Mesenchymal stem cell of adipose (primary cell): ENCODE results near the genes CRX and LIG1.

GRCh38 chr19:47383320-47384139 is 34.4 kb downstream of the DHX34 start:
- CAGE, long polyA plus RNA: no peak

DNA sequence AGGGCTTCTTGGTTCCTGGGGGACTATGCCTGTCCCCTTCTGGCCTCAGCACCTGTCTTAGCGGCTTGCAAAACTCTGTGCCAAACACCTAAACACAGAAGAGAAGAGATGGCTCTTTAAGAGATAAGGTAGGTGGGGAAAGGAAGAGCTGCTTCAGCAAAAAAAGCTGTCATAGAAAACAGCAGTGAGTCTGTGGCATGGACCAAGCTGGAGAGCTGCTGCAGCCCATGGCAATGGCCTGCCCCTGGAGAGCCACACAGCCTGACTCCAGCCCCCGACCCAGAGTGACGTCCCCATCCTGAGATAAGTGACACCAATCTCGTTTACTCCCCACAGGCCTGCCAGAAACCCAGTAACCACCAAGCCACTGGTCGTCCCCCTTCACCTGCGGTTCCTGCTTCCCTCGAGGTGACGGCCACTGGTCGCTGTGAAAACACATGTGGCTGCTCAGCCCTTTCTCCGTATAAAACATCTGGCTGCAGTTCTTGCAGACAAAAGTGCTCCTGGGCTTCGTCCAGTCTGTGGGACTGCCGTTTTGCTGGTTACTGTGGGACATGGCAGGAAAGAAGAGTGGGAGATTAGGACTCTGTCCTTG is 25.0 kb upstream of the NAPA start:
- CAGE, long polyA plus RNA: no peak

DNA sequence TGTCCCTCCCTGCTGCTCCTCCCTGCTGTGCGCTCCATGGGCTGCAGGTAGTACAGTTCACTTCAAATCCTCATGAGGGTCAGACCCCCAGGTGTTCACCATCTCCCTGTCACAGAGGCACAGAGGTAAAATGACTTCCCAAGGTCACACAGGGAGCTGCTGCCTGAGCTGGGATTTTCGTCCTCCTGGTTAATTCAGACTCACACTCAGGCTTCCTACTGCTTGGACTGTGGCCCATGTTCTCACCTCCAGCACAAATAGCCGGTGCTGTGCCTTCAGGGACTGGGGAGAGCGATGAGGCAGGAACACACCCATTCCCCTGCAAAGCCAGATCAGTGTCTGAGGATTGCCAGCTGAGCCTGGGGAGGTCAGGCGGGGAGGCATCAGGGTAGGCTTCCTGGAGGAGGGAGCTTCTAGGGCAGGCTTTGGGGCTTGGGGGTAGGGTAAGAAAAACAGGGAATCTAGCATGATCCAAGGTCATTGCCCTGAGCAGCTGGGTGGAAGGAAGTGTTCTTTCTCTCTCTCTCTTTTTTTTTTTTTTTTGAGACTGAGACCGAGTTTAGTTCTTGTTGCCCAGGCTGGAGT is 14.5 kb downstream of the BICRA start:
- CAGE, long polyA plus RNA: no peak

- CAGE, long polyA plus RNA: no peak
These were observed 17.4 kb downstream of the BICRA start for GRCh38 chr19:47626152-47626888.

DNA sequence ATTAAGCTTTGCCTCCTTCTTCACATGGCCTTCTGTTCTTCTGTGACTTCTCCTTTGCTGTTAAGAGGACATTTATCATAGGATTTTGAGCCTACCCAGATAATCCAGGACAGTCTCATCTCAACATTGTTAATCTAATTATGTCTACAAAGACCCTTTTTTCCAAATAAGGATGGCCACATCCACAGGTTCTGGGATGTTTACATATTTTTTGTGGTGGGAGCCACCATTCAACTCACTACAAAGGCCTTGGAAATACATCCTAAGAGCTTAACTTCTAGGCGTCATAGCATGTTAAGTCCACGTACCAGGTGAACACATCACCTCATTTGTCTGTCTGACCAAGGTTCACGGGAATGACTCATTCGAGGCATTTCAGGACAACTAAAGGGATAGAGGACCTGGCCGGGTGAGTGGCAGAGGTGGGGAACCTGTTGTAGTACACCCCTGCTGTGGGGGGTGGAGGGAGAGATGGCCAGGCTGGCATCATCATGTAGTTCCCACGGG is 51.4 kb downstream of the BICRA start:
- CAGE, long polyA plus RNA: no peak

DNA sequence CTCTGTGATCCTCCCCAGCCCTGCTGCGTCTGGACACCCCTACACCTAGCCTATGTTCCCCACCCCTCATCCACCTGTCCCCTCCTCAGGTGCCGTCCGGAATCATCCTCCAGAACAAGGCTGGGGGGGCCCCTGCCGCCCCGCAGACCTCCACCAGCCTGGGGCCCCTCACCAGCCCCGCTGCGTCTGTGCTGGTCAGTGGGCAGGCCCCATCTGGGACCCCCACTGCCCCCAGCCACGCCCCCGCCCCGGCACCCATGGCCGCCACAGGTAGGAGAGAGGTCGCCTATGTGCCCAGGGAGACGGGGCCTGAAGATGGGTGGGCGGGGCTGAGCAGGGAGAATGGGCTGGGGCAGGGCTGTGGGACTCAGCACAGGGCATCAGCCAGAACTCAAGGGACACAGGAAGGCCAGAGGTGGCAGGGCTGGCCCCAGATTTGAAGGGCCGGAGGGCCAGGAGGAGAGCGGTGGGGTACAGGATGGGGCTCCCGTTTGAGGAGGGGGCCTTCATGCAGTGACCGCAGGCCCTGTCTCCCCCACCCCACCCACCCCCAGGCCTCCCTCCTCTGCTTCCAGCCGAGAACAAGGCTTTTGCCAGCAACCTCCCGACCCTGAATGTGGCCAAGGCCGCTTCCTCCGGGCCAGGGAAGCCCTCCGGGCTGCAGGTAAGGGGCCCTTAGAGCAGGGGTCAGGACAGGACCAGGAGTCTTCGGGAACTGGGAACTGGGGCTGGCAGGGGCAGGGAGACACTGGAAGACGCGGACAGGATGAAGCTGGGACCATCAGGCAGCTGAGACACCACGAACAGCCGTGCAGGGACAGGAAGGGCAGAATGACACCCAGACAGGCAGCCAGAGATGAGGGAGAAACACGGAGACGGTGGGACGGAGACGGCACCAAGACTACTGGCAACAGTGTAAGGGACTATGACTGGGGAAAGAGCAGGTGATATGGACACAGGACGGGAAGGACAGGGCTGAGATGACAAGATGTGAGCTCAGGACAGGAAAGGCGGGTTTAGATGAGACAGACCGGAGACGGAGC is 18.1 kb upstream of the EHD2 start:
- CAGE, long polyA plus RNA: no peak

- CAGE, long polyA plus RNA: no peak
These were observed 15.9 kb downstream of the EHD2 start for GRCh38 chr19:47728878-47729855.

GRCh38 chr19:47756034-47756831 is 10.9 kb downstream of the NOP53 start:
- CAGE, long polyA plus RNA: no peak

DNA sequence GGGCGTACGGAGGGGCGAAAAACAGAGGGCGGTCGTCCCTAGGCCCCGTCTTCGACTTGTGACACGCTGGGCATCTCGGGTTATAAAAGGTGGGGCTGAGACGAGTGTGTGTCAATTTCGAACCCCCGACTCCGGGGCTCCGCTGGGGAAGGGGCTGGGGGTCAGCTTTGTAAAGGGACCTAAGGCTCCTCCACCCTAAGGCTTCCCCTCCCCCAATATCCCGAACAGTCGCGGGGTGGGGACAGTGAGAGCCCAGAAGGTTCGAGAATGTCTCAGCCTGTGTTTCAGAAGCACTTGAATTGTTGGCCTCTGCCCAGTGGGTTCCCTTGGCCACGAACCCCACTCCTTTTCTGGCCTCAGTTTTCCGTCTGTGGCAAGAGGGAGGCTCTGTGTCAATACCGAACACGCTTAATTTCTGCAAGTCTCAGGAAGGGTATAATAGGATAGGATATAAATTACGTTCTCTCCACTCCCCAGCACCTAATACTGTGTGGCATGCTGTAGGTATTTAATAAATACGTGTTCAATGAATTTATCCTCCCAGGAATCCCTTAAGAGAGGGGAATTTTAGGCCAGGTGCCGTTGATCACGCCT is 547 bp downstream of the SELENOW start:
- CAGE, long polyA plus RNA: no peak

DNA sequence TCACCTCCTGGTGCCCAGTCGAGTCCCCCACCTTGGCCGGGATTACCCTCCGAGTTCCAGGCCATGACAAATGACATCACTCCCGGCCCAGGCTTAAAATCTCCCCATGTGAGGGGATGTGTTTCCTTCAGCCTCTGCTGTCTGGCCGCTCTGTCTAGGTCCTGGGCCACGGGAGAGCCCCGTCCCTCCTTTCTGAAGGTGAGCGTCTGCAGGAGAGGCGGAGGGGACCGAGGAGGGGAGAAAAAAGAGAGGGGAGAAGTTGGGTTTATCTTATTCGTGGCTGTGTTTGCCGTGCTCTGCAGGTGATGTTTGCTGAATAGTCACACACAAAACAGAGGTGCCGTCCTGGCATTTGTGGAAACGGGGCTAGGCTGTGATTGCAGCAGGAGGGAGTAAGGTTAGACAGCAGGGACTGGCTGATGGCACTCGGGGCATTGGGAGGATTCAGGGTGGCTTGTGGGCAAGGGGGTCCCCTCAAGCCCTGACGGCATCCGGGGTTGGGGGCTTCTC is at the start of gene CRX:
Gene CRX (plus strand): TSS at position 125 of the 510 bp plus-strand sequence.
- CAGE, long polyA plus RNA: no peak

- CAGE, long polyA plus RNA: no peak
These were observed 6.0 kb upstream of the TPRX2 start for GRCh38 chr19:47853135-47853430.

DNA sequence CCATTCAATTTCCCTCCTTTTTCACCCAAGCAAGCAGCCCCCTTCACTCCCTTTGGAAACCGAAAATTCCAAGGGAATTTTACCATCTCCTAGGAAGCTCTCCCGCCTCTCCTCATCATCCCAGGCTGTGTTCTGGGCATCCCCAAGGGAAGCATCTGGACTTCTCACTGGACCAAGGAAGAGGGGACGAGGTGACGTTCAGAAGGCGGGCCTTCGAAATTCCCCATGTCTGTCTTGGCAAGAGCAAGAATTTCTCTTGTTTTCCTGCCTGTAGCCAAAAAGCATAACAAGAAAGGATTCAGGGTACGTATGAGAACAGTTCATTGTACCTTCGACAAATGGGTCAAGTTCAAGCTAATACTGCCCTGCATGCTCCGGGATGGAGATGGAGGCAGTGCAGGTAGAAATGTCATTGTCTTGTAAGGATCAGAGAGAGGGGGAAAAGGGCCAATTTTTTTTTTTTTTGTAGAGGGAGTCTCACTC is 6.2 kb downstream of the TPRX2 start:
- CAGE, long polyA plus RNA: no peak

DNA sequence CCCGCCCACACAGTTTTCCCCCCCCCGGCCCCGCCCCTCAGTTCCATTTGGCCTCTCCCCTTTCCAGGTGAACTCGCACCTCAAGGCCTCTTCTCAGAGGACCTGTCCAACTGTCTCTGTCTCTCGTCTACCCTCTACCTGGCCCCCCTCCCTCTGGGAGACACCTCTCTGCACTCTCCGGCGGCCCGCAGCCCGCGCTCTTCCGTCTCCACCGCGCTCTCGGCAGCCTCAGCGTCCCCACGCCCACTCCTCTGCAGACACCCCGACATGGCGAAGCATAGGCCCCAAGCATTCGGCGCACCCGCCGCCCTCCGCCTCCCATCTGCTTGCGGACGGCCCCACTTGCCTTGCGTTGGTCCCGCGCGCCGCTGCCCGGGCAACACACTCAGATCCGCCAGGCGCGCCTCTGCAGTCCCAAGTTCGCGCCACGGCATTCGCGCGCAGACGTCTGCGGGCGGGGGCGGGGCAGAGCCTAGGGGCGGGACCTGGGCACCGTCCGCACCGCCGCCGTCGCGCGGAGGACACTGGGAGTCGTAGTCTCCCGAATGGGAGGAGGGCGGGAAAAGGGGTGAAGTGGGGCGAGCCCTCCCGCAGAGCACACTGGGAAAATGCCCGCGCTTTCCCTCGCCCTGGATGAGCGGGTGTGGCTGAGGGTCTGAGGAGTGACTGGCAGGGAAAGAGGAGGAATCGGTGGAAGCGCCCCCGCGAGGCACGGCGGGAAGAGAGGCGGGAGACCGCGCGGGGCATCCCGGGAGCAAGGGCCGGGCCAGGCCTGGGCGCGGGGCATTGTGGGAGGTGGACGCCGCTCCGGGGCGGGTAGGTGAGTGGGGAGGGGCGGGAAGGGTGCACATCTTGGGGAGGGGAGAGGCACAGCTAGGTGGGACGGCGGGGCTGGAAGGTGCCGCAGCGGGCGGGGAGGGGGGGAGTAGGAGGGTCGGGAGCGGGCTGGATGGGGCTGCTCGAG is at the start of gene LIG1:
Gene LIG1 (minus strand): TSS at position 450 of the 964 bp plus-strand sequence.
- CAGE, long polyA plus RNA: no peak

DNA sequence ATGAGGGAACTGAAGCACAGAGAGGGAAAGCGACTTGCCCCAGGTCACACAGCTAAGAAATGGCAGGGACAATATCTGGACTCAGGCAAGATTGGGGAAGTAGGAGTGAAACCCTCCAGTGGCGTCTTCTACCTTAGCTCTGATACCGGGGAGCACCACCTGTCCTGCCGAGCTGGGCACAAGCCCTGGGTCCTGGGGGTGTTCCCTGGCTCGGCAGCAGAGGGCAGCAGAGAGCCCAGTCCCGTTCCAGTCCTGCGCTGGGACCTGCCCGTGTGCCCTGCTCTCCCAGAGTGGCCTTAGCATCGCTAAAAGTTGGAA is 20.5 kb downstream of the CYTH2 start:
- CAGE, long polyA plus RNA: no peak

DNA sequence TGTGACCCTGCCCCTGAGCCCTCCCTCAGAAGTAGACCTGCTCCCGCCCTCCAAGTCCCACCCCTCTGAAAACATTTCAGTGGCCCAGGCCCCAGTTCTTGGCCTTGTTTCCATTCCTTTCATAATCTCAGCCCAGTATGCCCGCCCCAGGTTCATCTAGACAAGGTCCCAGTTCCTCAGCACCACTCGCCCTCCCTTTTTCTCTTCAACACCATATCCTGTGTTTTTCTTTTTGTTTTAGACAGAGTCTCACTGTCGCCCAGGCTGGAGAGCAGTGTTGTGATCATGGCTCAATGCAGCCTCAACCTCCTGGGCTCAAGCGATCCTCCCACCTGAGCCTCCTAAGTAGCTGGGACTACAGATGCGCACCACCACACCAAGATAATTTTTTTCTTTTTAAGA is 19.7 kb downstream of the LMTK3 start:
- CAGE, long polyA plus RNA: no peak

GRCh38 chr19:48552754-48553155 is 783 bp downstream of the SULT2B1 start:
- CAGE, long polyA plus RNA: no peak

DNA sequence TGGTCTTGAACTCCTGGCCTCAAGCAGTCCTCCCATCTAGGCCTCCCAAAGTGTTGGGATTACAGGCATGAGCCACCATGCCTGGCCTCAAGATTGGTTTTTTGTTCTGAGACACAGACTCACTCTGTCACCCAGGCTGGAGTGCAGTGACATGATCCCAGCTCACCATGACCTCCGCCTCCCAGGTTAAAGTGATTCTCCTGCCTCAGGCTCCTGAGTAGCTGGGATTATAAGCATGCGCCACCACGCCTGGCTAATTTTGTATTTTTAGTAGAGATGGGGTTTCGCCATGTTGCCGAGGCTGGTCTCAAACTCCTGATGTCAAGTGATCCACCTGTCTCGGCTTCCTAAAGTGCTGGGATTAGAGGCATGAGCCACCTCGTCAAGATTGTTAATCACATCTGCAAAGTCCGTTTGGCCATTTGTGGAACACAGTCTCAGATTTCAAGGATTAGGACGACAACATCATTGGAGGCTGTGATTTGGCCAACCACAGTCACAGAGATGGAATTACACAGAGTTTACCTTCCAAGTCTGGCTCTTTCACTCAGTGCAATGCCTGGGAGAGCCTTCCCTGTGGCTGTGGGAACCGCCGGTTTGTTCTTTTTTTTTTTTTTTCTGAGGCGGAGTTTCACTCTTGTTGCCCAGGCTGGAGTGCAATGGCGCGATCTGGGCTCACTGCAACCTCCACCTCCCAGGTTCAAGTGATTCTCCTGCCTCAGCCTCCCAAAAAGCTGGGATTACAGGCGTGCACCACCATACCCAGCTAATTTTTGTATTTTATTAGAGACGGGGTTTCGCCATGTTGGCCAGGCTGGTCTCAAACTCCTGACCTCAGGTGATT is 17.8 kb downstream of the SULT2B1 start:
- CAGE, long polyA plus RNA: no peak

DNA sequence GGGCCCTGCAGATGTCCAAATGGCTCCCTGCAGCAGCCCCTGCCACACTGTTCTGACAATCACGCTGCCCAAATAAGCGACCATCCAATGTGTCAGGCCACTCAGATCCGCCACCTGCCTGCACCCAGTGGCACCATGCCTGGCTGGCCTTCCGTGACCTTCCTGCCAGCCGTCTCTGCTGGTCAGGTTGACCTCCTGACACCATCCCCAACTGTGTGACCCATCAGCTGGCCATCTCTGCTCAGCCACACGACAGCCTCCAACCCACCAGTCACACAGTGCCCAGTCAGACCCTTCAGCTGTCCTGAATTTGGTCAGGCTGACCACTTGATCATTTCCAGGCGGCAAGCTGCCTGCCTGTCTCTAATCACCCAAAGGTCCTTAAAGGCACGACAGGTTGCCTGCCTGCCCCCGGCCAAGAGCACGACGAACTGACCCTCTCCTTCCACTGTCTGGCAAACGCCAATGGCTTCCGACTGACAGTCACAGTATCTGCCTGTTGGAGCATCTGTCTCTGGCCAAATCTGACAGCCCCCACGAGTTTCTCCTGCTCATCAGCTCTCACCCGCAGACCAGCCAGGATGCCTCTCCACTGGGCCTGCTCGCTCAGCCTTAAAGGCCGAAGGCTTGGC is 1.3 kb downstream of the FAM83E start:
- CAGE, long polyA plus RNA: no peak

GRCh38 chr19:48628424-48629465 is 8.4 kb downstream of the DBP start:
- CAGE, long polyA plus RNA: no peak

DNA sequence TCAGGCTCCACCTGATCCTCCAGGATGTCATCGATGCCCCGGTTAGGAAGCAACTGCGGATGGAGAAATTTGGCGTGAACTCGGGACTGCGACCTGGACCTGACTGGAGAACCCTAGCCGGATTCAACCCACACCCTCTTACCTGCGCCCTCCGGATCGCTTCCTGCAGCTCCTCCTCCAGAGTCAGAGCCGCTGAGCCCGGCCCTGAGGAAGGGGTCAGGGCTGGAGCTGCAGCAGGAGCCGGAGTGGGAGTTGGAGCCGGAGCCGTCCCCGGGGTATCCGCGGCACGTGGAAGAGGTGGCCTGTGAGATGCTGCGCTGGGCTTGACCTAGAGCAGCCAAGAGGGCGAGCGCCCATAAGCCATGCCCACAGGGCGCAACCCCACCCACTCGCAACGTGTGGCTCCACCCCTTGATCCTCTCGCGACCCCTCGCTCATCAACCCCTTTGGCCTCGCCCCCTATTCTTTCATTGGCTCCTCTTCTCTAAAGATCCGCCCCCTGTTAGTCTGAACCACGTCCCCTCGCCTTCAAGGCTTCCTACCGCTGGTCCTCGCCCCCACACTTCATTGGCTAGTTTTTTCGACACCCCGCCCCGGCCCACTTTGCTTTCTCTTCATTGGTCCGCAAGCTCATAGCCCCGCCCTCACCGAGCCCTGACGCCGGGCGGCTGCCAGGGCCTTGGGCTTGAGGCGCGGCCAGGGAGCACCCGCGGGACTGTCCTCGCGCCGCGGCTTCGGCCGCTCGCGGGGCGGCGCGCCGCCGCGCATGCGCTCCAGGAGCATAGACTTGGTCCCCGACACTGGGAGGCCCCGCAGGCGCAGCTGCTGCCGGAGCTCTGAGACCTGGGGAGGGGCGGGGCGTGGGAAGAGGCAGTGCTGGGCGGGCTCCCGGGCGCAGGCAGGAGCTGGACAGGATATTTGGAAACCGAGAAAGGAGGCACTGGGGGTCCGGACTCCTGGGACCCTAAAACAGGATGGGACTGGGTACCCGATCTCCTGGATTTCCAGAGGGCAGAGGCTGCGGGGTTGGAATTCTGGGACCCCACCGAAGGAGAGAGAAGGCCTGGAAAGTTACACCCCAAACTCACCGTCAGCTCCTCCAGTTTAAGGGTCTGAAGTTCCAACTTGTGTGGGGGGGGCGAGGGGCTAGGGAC is 5.4 kb downstream of the MAMSTR start:
- CAGE, long polyA plus RNA: no peak